ENCODE measurements around the gene BPGM.

DNA sequence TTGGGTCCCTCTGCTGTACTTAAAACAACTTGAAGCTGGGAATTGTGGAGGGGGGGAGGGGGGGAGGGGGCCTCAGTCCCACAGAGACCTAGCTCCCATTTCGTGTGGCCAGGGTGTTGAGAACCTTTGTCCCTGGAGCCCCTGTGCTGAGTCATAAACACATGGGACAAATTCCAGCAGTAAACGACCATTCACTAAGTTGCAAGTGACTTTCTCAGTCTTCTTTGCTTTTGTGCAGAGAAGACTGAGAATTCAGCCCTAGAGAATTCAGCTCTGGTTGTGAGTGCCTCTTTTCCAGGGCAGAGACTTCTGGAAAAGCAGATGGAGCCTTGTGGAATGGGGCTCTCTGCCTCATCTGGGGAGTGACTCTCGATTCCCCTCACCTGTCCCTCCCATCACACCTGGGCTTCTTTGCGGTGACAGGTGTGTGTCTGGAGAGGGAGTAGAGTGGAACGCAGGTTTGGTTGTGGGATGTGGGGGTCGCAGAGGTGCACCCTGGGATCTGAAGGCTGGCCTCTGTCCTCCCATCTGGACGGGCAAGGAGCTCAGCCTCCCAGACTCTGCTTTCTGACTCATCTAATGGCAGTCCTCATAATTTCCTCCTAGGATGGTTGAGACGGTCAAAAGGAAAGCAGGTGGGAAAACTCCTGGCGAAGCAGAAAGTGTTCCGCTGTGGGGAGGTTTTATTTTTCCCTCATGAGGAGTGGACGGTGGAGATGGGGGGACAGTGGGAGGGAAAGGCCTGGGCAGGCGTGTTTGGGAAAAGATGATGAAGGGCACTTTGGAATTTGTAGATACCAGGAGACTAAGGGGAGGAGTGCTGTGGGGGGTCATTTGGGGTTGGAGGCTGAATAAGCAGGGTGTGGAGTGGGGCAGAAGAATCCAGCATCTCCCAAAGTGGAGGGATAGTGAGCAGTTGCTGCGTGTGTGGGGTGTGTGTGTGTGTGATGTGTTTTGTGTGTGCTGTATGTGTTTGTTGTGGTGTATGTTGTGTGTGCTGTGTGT is 96.9 kb upstream of the PODXL start:
- PRO-cap, 2 experiments, result no peak in any of the 2 experiments

GRCh38 chr7:132376368-132376892 is 199.8 kb downstream of the PLXNA4 start:
- PRO-cap, 2 experiments, result no peak in any of the 2 experiments

DNA sequence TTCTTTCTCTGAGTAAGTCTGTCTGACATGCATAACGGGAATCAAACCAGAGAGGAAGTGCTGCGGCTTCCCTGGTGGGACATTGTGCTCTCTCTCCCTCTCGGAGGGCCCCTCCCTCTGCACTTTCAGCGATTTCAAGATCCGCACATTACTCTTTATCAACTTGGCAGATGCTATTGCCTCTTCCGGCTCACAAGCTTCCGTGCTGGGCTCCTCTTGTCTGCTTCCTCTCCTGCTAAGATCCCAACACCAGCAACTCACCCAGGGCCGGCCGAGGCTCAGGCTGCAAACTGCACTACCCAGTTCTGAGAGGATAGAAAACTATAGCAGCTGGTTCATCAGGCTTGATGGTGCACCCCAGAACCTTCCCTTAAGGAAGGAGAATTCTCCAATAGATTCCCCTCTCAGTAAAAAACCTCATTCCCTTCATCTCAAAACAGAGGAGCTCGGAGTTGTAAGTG is 79.2 kb upstream of the PLXNA4 start:
- PRO-cap, 2 experiments, result no peak in any of the 2 experiments

- PRO-cap, 2 experiments, result no peak in any of the 2 experiments
These were observed 249.0 kb downstream of the EXOC4 start for GRCh38 chr7:133501844-133502213.

- PRO-cap, 2 experiments, result no peak in any of the 2 experiments
These were observed 285.6 kb downstream of the EXOC4 start for GRCh38 chr7:133538361-133539059.

DNA sequence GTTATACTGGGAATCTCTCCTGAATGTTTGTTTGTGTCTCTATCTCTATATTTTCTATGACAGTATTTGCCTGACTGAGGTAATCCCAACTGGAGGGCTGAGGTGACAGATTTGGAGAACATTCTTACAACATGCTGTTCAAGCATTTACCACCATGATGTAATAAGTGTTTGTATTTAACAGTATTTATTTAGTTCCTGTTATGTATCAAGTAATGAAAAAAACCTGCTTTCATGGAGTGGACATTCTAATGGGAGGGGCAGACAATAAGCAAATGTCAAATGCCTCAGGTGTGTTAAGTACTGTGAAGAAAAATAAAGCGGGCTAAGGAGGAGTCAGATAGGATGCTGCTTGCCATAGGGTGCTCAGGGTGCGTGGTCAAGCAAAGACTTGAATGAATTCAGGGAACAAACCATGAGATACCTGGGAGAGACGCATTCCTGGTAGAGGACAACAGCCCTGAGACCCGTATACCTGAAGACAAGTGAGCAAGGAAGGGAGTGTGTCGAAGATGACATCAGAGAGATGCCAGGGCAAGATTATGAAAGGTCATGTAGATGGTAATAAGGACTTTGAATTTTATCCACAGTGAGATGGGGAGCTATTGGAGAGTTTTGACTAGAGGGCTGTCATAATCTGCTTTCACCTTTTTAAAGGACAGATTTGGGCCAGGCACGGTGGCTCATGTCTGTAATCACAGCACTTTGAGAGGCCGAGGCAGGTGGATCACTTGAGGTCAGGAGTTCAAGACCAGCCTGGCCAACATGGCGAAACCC is 417.9 kb downstream of the EXOC4 start:
- PRO-cap, 2 experiments, result no peak in any of the 2 experiments

GRCh38 chr7:133688996-133689629 is 436.2 kb downstream of the EXOC4 start:
- PRO-cap, 2 experiments, result no peak in any of the 2 experiments

- PRO-cap, 2 experiments, result no peak in any of the 2 experiments
These were observed 5.3 kb downstream of the AKR1B15 start for GRCh38 chr7:134554195-134554595.

DNA sequence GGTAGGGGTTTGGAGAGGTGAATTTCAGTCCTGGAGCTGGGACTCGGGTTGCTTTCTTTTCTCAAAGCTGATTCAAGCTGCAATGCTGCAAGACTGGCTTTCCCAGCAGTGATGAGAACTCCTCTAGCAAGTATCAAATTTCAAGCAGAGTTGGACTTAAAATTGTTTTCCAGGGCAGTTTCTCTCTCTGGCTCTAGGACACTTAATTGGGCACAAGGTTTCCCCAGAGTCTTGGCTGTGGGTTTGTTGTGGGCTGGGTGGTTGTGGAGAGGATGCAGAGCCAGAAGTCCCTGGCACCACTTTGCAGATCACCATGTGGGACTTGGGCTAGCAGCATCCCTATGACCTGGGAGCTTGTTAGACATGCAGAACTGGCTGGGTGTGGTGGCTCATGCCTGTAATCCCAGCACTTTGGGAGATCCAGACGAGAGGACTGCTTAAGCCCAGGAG is 16.8 kb downstream of the AKR1B15 start:
- PRO-cap, 2 experiments, result no peak in any of the 2 experiments

GRCh38 chr7:134602682-134603262 is 43.9 kb upstream of the BPGM start:
- PRO-cap, 2 experiments, result no peak in any of the 2 experiments

- PRO-cap, 2 experiments, result no peak in any of the 2 experiments
These were observed 10.6 kb upstream of the BPGM start for GRCh38 chr7:134636031-134636574.

DNA sequence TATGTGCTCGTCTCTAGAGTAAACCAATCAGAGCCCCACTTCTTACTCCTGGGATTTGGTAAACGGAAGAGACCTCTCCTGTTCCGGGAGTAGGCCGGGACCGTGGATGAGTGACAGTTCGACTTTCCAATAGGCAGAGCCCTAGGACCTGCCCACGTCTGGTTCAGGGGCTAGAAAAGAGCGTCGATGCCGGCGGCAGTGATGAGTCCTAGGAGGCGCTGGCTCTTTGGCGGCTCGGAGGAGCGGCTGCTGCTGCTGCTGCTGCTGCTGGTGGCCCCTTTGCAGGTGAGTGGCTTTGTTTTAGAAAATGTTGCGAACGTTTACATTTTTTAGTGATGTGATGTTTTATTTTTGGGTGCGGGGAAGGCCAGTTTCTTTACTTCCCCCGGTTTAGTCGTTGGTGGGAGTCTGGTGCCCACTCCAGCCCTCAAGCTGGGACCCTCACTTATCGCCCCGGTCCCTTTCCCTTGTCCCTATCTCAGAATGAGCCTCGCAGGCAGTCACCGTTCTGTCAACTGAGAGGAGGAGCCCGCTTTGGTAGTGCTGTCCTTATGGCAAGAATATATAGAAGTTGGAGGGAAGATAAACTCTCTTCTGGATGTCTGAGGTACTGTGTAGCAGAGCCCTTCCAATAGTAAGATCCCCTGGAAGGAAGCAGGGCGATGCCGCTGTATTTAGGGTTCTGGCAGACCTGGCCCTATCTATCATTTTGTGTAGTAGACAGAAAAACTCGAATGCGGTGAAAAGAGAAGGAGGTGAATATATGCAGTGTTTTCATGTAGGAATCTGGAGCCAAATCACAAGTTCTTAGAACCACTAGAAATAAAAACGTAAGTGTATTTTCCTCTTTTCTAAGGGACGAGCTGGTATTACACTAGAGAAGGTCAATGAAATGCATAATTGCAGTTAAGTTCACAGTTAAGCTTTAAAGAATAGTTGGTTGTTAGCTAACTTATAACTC is at the start of gene BPGM:
TSS of gene BPGM (plus strand) at position 201 of the 961 bp plus-strand sequence.
- PRO-cap, 2 experiments, result peak in 2 of 2 experiments; most common plus-strand start position 183 of the sequence (in 1)

DNA sequence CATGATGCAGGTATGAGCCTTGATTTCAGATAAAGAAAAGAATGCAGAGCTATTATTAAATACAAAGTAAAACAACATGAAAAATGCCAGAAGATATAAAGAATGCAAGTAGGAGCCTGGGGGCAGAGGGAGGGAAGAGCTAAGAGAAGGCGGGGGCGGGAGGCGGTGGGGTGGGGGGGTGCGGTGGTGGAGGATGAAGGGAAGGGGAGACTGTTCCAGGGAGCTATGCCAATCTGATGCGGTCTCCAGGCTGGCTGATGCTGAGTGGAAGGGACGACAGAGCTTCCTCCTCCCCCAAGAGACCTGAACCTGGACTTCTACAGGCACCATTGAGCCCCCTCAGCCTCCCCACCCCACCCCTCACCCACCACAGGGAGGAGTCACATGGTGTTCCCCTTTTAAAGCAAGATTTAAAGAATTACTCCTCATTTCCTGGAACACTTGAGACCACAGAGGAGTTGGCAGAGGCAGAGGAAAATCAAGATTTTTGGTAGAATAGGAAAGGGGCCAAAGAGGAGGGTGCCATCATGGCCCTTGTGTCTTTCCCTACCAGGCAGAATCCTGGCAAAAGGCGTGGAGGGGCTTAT is 45.4 kb downstream of the BPGM start:
- PRO-cap, 2 experiments, result no peak in any of the 2 experiments

GRCh38 chr7:134746061-134746536 is 33.3 kb upstream of the CALD1 start:
- PRO-cap, 2 experiments, result no peak in any of the 2 experiments

- PRO-cap, 2 experiments, result peak in 2 of 2 experiments; most common plus-strand start chr7:134891621 (in 2); most common minus-strand start chr7:134891280 (in 1)
These were observed 94.8 kb upstream of the AGBL3 start for GRCh38 chr7:134891086-134892372.

DNA sequence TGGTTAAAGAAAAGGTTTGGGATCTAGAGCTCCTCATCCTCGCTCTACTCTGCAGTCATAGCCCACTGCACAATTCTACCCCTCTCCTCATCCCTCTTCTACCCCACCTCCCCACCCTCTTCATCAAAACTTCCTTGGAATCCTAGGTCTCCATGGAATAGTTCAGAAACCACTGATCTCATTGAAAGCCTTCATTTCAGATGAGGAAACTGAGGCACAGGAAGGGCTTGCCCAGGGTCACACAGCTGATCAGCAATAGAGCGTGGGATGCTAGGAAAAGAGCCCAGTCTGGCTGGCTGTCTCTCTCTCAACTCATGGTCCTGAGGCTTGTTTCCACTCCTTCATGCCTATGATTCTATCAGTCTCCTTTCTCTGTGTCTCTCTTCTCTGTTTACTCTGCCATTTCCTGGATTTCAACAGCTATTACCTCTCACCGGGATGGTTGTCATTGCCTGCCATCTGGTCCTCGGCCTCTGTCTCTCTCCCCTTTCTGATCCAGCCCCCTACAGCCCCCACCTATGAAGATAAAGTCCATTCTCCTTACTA is 93.5 kb upstream of the AGBL3 start:
- PRO-cap, 2 experiments, result peak in 1 of 2 experiments; most common plus-strand start position 344 of the sequence (in 1); most common minus-strand start position 314 of the sequence (in 1)

GRCh38 chr7:134940818-134942056 is 45.1 kb upstream of the AGBL3 start:
- PRO-cap, 2 experiments, result peak in 1 of 2 experiments; most common plus-strand start chr7:134941413 (in 1)

DNA sequence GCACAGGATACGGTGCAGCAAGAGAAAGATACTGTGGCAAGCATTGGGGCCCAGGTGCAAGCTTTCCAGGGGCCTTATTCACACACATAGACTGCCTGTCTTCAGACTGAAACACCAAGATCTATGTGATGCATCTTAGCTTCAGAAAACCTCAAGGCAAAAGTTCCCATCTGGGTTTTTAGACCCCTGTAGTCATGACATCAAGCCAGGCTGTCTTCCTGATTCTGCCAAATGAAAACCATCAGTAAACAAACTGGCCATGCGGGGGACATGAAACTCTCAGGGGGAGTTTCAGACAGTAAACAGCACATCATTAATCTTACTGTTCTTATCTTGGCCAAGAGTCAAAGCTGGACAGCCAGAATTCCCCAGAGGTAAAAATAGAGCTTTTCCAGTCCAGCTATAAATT is 9.8 kb downstream of the AGBL3 start:
- PRO-cap, 2 experiments, result no peak in any of the 2 experiments

- PRO-cap, 2 experiments, result peak in 1 of 2 experiments; most common plus-strand start chr7:135144535 (in 1); most common minus-strand start chr7:135144405 (in 1)
These were observed 3.5 kb upstream of the TMEM140 start for GRCh38 chr7:135144276-135144891.

DNA sequence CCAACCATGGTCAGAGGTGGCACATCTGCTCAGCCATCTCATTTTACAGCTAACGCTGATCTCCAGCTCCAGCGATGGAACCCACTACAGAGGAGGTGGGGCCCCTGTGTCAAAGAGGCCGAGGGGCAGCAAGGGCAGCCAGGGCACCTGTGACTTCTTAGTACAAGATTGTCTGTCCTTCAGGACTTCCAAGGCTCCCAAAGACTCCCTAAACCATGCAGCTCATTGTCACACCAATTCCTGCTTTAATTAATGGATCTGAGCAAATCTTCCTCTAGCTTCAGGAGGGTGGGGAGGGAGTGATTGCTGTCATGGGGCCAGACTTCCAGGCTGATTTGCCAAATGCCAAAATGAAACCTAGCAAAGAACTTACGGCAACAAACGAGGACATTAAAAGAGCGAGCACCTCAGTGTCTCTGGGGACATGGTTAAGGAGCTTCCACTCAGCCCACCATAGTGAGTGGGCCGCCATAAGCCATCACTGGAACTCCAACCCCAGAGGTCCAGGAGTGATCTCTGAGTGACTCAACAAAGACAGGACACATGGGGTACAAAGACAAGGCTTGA is 5.4 kb downstream of the CYREN start:
- PRO-cap, 2 experiments, result no peak in any of the 2 experiments

Measured in heart right ventricle (tissue), 2 donors.